NB4 (cell line): ENCODE measurements around a stretch of chr17.

DNA sequence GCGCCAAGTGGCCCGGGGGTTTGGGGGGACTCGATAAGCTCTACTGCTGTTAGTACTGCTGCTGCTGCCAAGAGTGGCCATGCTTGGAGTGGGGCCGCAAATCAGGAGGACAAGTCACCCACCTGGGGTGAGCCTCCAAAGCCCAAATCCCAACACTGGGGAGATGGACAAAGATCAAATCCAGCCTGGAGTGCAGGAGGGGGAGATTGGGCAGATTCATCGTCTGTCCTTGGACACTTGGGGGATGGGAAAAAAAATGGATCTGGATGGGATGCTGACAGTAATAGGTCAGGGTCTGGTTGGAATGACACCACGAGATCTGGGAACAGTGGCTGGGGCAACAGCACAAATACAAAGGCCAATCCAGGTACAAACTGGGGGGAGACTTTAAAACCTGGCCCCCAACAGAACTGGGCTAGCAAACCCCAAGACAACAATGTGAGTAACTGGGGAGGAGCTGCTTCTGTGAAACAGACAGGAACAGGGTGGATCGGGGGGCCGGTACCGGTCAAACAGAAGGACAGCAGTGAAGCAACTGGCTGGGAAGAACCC lies 77.8 kb downstream of the TMC6 start:
- RRBS = no CpG with 5 or more reads among the region's 9 CpGs

- RRBS = 97% methylated on average over 4 of the region's 19 CpGs
Measured at GRCh38 chr17:78112828-78113392, 15.6 kb downstream of the TMC6 start.

DNA sequence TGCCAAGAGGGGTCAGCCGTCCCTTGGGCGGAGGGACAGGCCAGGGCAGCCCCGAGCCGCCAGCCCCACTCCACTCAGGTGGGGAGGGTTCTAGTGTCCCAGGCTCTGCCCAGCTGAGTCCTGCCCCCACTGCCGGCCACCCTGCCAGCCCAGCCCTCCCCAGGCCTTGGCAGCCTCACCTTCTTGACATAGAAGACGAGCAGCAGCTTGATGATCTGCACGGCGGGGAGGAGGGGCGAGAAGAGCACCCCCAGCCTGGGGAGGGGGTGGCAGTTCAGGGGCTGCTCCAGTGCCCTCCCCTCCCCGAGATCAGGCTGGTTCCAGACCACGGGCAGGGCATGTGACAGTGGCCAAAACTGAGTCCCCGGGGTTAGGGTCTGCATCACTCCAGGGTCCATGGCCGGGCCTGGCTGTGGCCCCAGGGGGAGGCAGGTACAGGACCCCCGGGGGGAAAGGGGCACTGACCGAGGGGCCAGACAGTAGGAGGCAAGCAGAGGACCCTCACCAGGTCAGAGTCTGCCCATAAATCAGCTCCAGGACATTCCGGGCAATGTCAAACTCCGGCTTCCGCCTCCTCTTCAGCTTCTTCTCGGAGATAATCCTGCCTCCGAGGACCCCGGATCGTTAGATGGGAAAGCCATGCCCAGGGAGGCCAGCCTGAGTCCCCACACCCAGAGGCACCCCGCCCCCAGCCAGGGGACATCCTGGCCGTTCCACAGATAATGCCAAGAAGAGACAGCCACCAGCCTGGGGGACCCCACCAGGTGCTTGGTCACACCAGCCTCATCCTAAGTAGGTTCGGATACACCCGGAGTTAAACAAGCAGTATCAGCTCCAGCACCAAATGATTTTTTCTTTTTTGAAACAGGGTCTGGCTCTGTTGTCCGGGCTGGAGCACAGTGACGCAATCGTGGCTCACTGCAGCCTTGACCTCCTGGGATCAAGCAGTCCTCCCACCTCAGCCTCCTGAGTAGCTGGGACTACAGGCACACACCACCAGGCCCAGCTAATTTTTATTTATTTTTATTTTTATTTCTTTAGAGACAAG lies 9.4 kb downstream of the TMC6 start:
- RRBS = 94% methylated on average over 9 of the region's 29 CpGs

- RRBS = no CpG with 5 or more reads among the region's 9 CpGs
Measured at GRCh38 chr17:78171384-78171703, 3.0 kb downstream of the SYNGR2 start.

GRCh38 chr17:78278195-78278900 lies 46.9 kb downstream of the TMEM235 start:
- RRBS = no CpG with 5 or more reads among the region's 12 CpGs

- RRBS = no CpG with 5 or more reads among the region's 10 CpGs
Measured at GRCh38 chr17:78281556-78281887, 50.1 kb downstream of the TMEM235 start.

DNA sequence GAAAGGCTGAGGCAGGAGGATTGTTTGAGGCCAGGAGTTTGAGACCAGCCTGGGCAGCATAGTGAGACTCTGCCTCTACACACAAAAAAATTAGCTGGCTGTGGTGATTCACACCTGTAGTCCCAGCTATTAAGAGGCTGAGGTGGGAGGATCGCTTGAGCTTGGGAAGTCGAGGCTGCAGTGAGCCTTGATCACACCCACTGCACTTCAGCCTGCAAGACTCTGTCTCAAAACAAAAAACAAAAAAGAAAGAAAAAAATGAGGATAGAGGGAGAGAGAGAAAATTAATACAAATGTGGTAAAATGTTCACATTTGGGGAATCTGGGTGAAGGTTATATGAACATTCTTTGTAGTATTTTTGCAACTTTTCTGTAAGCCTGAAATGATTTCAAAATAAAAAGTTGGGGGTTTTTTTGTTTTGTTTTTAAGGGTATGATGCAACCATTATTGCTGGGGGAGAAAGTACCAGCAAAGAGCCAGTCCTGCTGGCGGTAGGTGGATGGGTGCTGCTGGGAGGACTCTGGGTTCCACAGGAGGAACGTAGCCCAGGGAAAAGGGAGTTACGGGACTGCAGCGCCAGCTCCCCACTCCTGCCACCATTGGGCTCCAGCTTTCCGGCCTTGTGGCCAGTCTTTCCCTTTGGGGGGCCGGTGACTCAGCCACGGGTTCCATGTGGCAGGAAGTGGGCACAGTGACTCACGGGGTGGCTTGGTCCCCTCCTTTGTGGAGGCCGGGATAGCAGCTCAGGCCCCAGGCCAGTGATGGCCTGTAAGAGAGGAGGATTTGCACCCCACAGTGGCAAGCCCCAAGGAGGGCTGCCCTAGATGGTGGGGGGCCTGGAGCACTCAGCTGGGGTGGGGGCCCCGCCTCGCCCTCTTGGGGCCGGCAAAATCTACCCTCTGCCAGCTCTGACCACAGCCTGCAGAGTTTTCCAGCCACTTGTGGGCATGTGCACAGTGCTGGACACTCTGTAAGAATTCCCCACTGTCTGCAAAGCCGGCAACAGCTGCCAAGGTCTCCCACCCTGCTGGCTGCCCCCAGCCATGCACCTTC lies 30.7 kb downstream of the SOCS3 start:
- RRBS = 2% methylated on average over 6 of the region's 15 CpGs

GRCh38 chr17:78344615-78345182 lies 15.2 kb downstream of the SOCS3 start:
- RRBS = no CpG with 5 or more reads among the region's 14 CpGs

- RRBS = 1% methylated on average over 17 of the region's 39 CpGs
Measured at GRCh38 chr17:78378795-78379483, 490 bp downstream of the PGS1 start.

DNA sequence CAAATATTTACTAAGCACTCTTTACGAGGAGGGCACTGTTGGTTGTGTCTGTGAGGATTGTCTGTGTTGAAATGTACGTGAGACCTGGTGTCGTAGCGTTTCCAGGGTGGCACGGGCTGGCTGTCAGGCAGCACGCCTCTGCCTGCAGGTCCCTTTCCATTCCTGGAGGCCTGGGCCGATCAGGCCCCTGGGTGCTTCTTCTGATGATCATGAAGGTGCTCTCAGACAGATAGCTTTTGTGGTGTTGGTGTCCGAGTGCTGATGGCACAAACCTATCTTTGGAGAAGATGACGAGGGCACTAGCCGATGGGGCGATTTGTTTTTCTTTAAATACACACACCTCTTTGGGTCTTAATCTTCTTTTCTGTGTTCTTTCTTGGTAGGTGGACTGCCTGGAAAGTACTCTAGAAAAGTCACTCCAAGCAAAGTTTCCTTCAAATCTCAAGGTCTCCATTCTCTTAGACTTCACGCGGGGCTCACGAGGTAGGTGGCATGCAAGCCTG lies 19.5 kb downstream of the PGS1 start:
- RRBS = no CpG with 5 or more reads among the region's 14 CpGs

DNA sequence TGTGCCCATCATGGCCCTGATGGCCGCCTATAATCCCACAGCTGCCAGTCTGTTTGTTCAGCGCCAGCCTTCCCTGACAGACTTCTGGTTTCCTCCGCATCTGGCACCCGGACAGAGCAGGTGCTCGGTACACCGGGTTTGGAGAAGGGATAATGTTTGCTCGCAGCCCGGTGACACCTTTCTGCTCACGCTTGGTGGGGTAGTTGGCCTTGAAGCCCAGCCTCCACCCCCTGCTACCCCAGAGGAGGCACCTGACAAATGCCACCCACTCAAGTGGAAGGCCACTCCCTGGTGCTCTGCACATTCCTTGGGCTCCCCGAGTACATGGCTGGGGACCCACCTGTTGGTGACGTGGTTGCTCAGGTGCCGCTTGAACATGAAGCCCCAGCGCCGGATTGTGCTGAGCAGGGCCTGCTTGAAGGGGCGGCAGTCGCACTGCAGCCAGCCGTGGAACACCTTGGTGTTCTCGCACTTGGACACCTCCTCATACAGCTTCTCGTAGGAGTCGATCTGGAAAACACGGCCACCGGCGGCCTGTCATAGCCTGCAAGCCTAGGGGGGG lies 47.1 kb downstream of the DNAH17 start:
- RRBS = no CpG with 5 or more reads among the region's 23 CpGs

DNA sequence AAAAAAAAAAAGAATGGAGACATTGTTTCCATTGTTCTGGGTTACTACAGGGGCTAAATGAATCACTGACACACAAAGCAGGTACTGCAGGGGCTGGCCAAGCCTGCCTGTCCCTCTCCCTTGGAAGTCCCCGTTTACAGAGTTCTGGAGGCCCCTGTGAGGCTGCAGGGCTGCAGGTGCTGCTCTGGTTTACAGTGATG lies 39.1 kb downstream of the DNAH17 start:
- RRBS = no CpG with 5 or more reads among the region's 1 CpG

- RRBS = no CpG with 5 or more reads among the region's 15 CpGs
Measured at GRCh38 chr17:78588509-78588997, 11.4 kb upstream of the DNAH17 start.

DNA sequence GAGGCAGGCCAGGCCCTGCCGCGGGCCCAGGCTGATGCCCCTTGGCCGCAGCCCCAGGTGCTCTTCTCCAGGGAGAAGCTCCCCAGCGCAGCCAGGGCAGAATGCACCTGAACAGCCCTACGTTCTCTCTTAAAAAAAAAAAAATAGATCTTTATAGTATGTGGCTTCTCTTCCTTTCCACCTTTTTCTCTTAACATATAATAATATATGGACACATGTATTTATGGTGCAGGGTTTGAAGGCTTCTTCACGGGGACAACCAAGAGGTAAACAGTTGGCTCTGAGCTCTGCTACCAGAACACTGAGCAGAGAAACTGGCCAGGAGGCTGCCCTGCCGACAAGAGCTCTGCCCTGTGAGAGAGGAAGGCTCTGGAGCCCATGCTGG lies 98.3 kb upstream of the DNAH17 start:
- RRBS = no CpG with 5 or more reads among the region's 7 CpGs

- RRBS = no CpG with 5 or more reads among the region's 21 CpGs
Measured at GRCh38 chr17:78678148-78678915, 101.1 kb upstream of the DNAH17 start.

GRCh38 chr17:78692505-78693011 lies 89.5 kb downstream of the CYTH1 start:
- RRBS = 95% methylated on average over 5 of the region's 14 CpGs

DNA sequence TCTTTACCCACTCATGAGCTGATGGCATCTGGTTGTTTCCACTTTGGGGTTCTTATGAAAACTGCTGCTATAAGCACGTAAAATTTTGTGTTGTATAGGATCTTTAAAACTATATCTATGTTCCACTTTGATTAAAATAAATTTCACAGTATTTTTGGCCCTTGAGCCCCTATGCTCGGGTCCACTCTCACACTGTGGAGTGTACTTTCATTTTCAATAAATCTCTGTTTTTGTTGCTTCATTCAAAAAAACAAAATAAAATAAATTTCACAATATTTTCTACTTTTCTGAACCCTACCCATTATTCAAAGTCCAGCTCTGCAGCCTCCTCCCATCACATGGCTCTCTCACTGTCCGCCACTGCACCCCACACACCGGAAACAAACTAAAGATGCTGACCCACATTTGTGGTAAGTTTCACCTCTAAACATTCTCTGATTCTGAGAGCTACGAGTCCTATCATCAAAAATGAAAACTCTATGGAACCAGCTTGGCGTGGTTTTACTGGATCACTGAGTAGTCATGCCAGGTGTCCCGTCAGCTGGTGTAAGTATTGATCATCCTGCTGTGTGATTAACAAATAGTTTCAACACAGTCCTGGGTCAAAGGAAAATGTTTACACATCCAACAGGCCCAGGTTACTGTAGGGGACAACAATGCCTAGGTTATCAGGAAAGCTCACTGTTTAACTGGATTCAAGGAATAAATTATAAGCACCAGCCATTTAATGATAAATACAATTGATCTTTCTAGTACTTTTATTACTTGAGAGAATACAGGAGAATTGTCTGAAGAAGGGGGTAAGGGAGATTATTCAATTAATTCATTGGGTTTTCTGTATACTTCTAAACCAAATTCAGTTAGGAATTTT lies 34.1 kb downstream of the CYTH1 start:
- RRBS = no CpG with 5 or more reads among the region's 7 CpGs

DNA sequence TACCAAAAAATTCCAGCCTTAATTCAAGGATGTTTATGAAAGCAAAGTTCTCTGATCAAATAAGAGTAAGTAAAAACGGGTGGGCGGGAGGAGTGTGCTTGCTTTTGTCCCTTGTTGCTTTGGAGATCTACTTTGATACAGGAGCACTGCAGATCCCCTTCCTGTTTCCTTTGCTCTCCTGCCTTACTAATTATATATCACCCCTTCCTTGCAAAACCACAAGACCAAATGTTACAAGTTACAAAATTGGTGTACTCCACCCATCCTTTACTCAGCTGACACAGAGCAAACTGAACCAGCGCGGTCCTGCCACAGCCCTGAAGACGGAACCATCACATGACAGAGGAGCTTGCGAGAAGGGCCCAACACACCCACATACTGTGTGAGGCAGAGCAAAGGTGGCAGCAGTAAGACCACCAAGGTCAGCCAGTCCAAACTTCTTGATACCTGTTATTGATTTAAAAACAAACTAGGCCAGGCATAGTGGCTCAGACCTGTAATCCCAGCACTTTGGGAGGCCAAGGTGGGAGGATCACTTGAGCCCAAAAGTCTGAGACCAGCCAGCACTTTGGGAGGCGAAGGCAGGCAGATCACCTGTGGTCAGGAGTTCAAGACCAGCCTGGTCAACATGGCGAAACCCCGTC lies 33.3 kb downstream of the CYTH1 start:
- RRBS = no CpG with 5 or more reads among the region's 9 CpGs

- RRBS = no CpG with 5 or more reads among the region's 2 CpGs
Measured at GRCh38 chr17:78766411-78766853, 15.6 kb downstream of the CYTH1 start.

GRCh38 chr17:78807115-78807787 lies 25.2 kb upstream of the CYTH1 start:
- RRBS = no CpG with 5 or more reads among the region's 18 CpGs